ENCODE measurements around the genes SLC25A26 and LRIG1.

DNA sequence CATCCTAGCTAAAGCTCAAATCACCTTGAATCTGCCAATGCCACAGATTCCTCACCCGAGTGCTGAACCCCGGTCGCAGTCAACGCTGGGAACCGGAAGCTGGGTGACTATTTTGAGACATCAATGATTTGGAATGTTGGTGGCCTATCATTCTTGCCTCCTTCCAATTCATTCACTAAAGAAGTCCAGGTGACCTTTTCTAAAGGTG, 74.8 kb upstream of the SYNPR start:
- PRO-cap: no peak

DNA sequence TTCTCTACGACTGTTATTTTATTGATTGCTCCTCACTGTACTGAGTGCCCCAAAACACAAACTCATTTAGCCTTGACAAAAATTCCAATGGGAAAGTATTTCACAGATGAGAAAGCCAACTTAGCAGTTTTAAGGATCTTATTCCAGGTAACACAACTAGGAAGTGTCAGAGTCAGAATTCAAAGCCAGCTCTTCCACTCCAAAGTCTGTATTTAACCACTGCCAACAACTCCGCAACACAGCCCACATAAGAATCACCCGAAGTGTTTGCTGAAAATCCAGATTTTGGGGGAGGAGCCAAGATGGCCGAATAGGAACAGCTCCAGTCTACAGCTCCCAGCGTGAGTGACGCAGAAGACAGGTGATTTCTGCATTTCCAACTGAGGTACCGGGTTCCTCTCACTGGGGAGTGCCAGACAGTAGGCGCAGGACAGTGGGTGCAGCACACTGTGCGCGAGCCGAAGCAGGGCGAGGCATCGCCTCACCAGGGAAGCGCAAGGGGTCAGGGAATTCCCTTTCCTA, 7.5 kb upstream of the SNTN start:
- PRO-cap: no peak

DNA sequence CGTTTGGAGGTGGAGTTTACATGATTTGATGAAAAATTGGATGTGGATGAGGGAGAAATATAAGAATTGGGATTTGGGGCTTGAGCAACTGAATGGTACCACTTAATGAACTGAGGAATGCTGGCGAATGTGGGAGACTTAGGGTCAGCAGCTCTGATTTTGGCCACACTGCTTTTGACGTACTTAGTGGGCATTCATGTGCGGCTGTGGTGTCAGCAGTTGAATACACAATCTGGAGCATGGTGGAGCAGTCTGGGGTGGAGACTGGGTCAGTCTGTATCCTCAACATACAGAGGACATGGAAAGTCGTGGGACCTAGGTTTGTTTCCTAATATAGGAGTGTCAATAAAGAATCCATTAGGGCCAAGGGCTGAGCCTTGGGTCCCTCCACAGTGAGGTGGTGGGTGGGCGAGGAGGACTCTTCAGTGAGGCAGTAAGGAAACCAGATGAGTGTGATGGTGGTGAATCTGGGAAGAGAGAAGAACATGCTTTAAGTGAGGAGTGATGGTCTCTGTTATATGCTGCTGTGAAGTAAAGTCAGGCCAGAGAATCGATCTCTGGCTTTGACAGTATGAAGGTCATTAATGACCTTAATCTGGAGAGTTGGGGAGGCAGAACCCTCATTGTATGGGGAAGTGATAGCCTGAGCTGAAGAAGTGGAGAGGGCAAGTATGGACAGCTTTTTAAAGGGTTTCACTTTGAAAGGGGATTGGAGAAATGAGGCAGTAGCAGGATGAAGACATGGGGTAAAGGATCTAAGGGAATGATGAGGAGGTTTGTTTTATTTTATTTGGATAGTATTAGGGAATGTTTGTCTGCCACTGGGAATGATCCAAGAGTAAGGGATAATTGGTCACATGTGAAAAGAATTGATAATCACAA, 60.7 kb downstream of the ATXN7 start:
- PRO-cap: no peak

GRCh38 chr3:64013162-64013756, 10.0 kb downstream of the PSMD6 start:
- PRO-cap: no peak

DNA sequence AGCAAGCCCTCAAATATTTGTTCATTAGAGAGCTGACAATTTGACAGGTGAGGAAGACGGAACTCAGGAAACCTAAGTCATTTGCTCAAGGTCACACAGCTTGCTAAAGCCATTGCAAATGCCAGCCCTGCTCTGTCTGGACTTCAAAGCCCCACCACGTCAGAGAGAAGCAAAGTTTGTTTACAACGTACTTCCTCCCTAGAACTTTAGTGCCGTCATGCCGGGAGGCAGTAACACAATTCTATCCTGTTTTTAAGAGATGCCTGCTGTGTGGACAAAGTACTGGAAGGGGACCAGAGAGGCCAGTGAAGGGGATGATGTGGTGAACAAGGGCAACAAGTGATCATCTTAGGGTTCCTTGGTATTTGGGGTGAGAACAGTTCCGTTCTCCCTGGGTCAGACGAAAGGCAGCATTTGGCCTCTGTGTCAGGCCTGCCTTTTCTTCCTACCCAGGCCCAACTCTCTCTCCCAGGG, 216.7 kb upstream of the PRICKLE2 start:
- PRO-cap: no peak

DNA sequence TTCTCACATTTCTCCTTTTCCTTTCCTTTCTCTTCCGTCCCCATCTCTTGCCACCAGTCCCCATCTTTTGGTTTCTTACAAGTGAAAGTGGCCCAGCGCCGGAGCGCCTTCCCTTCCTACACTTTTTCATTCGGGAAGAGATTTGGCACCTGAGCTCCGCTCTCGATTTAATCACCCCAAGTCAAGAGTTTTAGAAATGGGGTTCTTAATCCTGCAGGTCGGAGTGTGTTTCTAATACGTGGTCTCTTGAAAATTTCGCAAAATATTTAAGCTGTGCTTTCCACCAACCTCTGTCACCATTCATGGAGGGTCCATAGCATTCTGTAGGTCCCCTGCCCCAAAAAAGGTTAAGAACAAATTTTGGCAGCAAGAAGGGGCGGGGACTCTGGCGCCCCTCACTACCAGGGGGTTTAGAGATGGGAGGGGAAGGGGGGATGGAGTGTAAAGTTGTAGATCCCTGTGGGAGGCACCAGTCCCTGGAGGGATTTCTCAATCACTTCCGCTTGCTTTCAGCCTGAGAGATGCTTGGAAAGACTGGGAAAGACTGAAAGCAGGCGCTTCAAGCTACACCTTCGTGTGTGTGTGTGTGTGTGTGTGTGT, 834 bp upstream of the ADAMTS9 start:
- PRO-cap: no peak

DNA sequence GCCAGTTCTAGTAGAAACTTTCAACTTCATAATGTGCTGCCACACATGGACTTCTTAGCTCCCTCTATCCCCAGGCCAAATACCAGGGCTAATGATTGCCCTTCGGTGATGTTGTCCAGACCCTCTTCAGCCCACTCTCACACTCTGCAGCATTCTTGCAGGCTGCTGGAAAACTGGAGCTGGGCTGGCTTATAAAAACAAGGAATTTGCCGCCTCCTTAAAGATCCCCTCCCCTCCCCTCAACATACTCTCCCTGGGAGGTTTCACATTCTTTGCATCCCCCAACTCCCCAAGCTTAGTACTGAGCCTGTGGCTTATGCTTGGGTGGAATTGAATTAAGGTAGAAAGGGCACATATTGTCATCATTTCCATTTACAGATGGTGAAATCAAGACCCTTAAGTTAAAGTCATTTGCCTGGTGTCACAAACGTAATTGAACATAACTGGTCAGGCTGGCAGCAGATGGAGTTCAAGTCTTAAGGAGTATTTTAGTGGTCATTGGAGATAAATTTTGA, 222.3 kb upstream of the ADAMTS9 start:
- PRO-cap: no peak

DNA sequence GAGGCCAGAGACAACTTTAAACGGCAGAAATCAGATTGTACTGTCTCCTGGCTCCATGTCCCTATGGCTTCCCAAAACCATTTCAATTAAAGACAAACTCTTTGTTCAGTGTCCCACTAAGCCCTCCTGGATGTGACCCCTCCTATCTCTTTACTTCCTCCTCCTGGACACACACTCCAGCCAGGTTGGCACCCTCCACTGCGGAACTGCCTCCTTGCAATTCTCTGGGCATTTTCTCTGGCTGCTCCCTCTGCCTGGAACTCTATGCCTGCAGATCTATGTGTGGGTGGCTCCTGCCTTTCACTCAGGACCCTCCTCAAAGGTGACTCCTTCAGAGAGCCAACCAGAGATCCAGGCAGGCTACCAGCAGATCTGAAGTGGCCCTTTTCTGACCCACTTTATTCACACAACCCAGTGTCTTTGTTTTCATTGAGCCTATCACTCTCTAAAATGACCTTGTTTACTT, 626.7 kb downstream of the MAGI1 start:
- PRO-cap: no peak

DNA sequence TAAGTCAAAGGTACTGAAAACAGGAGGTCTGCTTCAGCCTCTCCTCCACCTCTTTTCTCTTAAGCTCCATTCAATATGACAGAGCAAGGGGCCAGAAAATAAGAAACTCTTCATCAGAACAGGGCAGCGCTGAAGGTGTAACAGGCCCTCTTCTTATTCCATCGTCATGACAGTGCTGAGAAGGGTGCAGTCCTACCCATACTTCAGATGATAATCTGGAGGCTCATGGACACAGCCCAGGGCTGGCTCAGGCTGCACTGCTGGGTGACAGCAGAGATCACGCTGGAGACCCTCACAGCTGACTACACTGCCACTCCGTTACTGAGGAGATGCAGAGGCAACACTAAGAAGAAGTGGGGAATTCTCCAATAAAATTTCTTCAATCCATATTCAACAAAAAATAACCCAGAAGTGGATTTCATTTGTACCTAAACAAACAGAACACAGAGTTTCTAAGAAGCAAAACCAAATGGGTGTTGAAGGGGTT, 623.4 kb downstream of the MAGI1 start:
- PRO-cap: no peak

- PRO-cap: no peak
Measured at GRCh38 chr3:65581582-65582541, 456.9 kb downstream of the MAGI1 start.

DNA sequence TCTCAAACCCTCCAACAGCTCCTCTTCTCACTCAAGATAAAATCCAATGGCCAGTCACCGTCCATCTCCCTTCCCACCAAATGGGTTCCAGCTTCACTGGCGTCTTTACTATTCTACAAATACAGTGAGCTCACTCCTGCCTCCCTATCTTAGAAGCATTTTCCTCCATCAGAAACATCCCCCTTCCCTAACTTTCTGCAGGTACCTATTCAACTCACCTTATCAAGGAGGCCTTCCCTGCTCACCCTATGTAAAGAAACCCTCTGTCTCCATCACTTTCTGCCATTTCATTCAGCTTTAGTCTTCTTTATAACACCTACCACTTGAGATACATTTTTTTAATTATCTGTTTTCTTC, 342.7 kb downstream of the MAGI1 start:
- PRO-cap: no peak

- PRO-cap: no peak
Measured at GRCh38 chr3:65946093-65946928, 92.4 kb downstream of the MAGI1 start.

DNA sequence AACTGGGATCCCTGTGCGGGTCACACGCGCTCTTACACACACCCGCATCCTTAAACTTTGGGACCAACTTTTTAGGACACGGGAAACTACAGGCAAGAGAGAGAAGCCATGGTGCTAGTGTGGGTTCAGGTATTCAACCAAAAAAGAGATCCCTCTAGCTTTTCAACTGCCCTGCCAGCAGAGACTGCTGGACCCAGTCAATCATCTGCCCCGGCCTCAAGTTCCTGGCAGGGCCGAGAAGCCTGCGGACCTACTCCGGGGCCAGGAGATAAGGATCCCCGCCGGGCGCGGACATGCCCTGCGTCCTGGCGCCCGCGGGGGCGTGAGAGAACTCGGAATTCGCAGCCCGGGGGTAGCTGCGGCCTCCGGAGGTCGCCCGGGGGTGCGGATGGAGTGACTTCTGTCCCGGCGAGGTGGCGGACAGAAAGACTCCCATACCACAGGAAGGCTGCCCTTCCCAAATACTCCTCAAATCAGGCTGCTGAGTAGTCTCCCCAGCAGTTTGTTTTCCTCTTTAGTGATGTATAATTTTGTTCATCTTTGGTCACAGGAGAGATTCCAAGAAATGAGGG, 870 bp upstream of the MAGI1 start:
- PRO-cap: no peak

DNA sequence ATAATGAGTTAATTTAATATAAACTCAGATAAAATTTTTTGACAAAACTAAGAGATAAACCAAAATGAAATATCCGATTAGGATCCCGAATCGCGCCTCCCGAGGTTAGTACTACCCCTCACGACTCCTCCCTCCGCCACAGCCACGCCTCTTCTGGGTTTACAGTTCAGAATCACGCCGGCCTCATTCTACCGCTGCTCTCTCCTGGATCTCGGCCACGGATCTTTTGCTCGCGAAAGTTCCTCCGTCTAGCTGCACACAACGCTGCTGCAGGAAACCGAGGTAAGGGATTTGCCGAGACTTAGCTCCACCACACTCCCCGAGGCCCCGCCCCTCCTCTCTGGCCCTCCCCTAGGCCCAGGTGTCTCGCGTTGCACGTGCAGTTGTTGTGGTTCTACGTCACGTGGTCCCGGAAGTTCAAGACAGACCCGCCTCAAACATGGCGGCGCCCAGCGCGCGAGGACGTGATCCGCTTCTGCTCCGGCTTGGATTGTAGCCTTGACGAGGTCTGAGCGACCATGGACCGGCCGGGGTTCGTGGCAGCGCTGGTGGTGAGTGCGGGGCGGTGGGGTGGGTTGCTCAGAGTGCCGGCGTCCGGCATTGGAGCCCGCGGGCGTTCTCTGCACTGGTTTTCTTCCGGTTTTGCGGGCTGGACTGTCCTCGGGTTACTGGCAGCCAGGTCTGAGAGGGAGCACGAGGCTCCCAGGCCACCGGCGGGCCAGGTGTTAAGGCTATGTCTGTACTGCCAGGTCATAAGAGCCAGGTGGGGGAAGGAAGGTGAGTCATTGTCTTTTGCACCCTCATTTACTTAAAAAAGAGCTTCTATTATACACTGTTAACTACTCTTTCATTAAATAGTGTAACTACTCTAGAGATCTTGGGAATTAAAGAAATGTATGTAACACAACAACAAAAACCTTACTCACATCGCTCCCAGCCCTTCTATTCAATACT, at the start of gene SLC25A26:
Gene SLC25A26, plus strand, starts transcription at position 425 of the 954 bp plus-strand sequence.
- PRO-cap: bidirectional peak, plus-strand start at position 436 of the sequence, minus-strand start at position 258 of the sequence

DNA sequence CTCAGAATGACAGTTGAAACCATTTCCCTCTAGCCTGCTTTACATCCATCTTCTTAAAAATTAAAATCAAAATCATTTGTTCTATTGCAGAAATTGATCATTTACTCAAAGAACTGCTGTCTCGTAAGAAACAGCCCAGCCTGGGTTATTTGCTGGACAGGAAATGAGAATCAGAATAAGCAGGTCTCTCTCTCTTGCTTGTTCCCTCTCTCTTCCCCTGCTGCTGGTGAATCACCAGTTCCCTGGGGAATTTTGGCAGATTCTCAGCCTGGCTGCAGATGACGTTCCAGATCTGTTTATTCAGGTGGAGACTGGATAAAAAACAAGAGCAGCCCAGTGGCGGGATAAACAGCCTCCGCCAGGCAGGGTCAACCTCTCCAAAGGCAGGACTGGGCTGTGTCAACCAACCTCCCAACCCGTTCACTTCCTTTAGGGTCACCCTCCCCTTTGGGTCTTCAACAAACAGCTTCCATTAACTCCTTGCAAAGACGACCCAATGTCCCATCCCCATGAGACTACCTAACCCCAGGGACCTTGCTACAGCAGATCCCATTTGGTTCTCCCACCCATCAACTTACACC, 72.1 kb downstream of the LRIG1 start:
- PRO-cap: no peak

DNA sequence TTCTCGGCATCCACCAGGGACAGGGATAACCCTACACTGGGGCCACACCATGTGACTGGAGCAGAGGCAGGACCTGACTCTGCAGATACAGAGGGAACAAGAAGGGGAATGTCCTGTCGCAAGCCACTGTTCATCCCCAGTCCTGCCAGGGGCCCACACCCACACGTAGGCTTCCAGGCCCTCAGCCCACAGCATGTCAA, 68.1 kb downstream of the LRIG1 start:
- PRO-cap: no peak

DNA sequence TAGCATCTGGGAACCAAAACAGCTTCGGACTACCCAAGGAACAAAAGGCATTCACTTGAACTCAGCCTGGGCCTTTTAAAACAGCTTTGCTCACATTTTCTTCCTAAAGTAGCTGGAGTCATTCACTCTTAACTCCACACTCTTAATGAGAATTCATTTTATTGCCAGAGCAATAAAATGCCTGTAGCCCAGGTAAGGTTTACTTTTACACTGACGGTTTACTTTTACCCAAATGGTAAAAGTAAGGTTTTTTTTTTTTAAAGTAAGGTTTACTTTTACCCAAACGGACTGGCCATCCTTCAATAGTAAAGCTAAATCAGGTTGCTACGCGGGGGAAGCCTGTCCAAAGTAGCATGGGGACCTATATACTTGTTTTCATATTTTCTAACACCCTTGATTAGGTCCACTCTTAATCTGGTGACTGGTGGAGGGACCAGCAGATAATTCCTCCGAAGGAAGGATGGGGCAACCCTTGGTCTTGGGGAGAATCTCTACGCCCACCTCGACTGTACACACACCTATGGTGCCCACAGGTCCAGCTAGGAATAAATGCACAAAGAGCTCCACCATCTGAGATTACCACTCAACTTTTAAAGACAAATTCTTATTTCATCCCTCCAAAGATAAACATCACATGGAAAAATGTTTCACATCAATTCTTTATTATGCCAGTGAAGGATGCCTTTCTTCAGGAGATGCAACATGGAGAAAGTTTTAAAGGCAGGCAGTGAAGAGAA, 55.6 kb downstream of the LRIG1 start:
- PRO-cap: no peak

GRCh38 chr3:66482991-66484082, 17.5 kb downstream of the LRIG1 start:
- PRO-cap: no peak

DNA sequence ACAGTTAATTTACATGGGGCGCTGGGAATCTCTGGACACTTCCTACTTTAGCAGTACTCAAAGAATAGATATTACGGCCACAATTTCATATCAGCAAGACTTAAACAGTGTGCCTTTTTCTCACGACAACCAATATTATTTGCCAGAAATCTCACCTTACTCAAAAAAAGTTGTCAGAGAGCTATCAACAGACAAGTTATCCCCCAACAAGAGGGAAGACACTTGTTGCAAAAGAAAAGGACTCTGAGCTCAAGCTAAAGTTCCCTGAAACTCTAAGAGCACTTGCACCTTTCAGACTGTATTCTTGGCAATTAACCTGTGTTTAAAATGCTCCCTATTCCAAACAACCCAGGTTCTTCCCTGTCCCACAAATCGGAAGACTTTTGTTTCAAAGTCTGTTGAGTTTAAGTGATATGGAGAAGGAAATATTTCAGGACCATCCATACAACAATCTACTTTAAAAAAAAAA, 4.5 kb downstream of the LRIG1 start:
- PRO-cap: no peak

- PRO-cap: bidirectional peak, plus-strand start at chr3:66501376, minus-strand start at chr3:66501007
Measured at GRCh38 chr3:66500572-66501556, at the start of gene LRIG1. TSS of gene LRIG1 (minus strand) at chr3:66501022.